SEM (cell line): ENCODE results near the gene ZDHHC11.

- PRO-cap, result no peak
Measured at GRCh38 chr5:53226-54257, 38.4 kb upstream of the PLEKHG4B start.

GRCh38 chr5:219415-219994, 1.4 kb downstream of the SDHA start:
- PRO-cap, result bidirectional peak, plus-strand start at chr5:219804, minus-strand start at chr5:219633

- PRO-cap, result no peak
Measured at GRCh38 chr5:220135-220406, 2.0 kb downstream of the SDHA start.

DNA sequence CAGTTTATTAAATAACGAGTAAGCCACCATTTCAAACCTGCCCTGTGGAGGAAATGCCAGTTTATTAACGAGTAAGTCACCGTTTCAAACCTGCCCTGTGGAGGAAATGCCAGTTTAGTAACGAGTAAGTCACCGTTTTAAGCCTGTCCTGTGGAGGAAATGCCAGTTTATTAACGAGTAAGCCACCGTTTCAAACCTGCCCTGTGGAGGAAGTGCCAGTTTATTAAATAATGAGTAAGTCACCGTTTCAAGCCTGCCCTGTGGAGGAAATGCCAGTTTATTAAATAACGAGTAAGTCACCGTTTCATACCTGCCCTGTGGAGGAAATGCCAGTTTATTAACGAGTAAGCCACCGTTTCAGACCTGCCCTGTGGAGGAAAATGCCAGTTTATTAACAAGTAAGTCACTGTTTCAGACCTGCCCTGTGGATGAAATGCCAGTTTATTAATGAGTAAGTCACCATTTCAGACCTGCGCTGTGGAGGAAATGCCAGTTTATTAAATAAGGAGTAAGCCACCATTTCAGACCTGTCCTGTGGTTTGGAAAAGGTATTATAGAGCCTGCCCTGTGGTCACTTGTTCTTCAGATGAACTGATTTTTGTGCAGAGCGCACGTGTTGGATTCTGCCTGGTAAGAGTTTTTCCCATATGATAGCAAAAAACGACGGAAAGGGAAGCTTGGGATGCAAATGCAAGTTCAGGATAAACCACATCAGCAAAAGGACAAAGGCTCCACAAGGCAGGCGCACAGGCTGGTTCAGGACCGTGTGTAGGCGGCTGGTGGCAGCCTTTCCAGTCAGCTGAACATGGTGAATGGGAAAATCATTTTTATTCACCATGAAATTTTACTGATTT, 18.8 kb upstream of the PDCD6 start:
- PRO-cap, result no peak

DNA sequence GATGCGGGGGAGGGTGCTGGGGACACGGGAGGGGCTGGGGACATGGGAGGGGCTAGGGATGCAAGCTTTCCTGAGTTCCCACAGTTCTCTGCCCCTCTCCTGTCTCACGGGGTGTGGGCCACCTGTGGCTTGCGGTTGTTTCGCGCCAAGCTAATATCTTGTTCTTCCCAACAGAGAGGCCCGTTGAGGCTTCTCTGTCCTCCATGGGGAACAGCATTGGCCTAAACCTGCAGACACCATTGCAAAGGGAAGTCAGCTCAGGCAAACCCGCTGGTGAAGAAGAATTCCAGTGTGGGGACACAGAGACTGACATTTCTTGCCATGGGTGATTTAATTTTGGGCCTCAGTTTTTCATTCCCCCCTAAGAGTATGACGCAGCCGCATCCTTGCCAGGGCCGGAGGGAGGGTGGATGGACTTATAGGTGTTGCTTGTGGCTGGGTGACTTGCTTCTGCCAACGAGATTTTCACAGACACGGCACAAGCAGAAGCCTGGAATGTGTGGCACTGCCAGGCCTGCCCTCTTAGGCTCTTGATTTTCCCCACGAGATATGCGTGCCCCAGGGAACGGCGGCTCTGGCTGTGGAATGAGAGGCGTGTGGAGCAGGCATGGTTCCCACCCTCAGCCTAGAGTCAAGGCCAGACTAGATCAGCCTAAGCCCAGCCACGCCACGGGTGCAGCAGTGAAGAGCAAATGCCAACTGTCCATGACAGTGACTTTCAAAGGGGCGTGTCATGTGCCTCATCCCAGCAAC, 7.6 kb downstream of the PDCD6 start:
- PRO-cap, result no peak

DNA sequence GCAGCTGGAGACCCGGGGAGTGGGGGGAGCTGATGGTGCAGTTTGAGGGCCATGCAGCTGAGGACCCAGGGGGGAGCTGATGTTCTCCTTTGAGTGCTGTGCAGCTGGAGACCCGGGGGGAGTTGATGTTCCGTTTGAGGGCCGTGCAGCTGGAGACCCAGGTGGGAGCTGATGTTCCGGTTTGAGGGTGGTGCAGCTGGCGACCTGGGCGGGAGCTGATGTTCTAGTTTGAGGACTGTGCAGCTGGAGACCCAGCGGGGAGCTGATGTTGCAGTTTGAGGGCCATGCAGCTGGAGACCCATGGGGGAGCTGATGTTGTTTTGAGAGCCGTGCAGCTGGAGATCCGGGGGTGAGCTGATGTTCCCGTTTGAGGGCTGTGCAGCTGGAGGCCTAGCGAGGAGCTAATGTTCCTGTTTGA, 14.6 kb downstream of the PDCD6 start:
- PRO-cap, result no peak

DNA sequence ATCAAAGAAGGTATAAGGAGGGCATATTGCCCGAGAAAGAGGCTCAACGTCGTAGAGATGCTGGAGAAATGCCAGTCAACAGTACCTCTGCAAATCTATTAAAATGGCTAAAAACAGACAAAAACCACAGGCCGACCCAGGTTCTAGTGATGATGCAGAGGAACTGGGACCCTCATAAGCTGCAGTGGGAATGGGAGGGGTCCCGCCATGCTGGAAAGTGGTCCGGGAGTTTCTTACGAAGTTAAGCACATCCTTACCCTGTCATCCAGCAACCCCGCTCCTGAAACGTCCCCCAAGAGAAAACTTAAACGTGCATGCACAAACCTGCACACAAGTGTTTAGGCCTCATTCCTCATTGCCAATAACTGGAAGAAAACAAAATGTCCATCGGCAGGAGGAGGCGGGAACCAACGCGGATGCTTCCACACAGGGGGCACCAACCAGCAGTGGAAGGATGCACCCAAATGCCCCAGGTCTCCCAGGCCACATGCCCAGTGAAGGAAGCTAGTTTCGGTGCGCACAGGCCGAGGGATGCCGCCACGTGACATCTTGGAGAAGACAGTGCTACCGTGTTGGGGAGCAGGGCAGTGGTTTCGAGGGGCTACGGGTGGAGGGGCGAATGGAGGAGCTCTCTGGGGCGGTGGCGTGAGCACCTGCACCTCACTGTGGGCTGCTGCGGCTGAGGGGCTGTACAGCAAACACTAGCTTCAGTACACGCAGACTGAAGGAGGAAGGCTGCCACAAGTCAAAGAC, 23.1 kb downstream of the PDCD6 start:
- PRO-cap, result no peak

GRCh38 chr5:343445-344471, 22.2 kb downstream of the AHRR start:
- PRO-cap, result no peak

DNA sequence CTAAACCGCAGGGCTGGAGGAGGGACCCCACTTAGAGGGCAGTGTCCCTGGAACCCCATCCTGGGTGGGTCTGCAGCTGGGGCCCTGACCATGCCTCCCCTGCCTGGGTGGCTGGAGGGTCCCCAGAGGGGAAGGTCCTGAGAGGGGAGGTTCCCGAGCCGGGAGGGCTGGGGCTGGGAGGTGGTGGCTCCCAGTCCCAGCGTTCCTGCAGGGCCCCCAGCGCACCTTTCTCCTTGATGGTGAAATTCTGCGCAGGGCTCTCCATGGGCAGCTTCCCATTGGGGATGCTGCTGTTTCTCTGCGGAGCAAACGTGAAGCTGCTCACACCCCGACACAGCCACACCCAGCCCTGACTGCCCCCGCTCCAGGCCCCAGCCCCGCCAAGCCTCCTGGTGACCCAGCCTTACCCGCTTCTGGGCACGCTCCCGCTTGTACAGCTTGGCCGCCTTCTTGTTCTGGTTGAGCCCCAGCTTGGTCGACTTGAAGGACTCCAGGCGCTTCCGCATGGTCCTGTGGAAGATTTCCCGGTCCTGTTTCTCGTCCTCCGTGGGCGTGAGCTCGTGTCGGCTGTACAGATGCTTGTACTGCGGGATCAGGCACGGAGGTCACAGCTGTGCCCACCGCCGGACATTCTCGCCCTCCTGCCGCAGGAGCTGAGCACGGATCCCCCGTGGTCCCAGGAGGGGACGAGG, 33.0 kb downstream of the EXOC3 start:
- PRO-cap, result no peak

- PRO-cap, result no peak
Measured at GRCh38 chr5:556804-557475, 32.7 kb upstream of the SLC9A3 start.

DNA sequence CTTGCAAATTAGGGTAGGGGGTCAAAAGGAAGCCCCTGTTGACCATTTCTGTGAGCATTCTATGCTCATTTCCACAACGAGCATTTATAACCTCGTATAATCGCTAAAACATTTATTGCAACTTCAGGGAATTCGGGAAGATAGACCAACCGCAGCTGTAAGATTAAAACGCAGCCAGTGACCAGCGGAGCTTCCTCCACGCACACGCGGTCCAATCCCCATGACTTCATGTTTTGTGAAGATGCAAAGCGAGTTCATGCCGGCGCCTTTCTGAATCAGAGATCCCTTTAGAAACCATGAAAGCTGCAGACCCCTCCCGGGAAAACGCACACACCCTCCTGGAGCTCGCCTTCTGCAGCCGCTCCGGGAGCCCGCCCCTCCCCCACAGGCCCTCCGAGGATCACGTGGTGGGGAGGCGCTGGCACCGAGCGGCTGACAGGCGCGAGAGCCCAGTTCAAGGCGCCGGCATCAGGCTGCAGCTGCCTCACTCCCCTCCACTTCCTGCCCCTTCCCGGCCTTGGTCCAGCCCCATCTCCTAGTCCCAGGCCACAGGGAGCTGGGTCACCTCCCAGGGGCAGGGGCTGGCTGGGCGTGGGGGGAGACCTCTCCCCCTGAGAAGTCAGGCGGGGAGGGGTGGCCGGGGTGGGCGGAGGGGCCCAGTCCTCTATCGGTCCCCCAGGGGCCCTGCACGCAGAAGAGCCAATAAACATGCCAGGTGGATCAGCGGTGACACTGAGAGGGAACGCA, 1.5 kb downstream of the ZDHHC11B start:
- PRO-cap, result no peak

DNA sequence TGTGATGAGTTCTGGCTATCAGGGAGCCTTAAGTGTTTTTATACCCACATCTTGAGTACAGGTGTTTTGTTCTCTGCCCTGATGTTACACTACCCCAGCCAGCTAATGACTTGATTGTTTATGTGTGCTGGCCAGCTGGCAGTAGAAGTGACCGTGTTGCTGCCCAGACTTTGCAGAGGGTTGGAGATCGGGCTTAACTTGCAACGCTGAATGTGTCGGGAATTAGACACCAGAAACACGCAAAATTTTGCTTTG, 16.9 kb upstream of the ZDHHC11B start:
- PRO-cap, result no peak

GRCh38 chr5:850486-851053, at the start of gene ZDHHC11:
Gene ZDHHC11, minus strand, starts transcription at chr5:850986.
- PRO-cap, result no peak

DNA sequence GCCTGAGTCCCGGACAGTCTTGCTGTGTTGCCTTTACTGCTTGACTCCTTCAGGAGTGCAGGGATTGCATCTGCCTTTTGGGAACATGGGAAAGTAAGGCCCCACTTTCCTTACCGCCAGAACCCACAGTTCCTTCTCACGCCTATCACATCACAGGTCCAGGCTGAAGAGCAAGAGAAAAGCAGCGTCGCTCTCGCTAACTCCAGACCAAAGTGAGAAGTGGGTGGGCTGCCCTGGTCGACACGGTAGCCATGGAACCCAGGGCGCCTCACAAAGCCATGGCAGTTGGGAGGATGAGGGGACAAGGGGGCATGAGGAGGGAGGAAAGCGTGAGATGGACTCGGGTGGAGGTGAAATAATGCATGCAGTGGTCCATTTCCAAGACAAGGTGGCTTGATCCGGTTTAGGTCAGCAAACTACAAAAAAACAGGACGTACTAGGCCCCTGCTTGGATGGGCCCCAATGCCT, 8.0 kb upstream of the ZDHHC11 start:
- PRO-cap, result no peak

DNA sequence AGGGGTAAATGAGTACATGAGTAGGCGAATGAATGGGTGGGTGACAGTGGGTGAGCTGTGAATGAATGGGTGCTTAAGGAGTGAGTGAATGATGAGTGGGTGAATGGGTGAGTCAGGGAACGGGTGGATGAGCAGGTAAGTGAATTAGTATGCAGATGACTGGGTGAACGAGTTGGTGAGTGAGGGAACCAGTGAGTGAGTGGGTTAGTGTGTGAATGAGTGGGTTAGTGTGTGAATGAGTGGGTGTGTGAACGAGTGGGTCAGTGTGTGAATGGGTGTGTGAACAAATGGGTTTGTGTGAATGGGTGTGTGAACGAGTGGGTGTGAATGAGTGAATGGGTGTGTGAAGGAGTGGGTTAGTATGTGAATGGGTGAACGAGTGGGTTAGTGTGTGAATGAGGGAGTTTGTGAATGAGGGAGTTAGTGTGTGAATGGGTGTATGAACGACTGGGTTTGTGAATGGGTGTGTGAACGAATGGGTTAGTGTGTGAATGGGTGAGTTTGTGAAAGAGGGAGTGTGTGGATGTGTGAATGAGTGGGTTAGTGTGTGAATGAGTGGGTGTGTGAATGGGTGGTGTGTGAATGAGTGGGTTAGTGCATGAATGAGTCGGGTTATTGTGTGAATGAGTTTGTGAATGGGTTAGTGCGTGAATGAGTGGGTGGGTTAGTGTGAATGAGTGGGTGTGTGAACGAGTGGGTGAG, 32.9 kb downstream of the NKD2 start:
- PRO-cap, result no peak

- PRO-cap, result no peak
Measured at GRCh38 chr5:1050628-1051204, 42.1 kb downstream of the NKD2 start.

DNA sequence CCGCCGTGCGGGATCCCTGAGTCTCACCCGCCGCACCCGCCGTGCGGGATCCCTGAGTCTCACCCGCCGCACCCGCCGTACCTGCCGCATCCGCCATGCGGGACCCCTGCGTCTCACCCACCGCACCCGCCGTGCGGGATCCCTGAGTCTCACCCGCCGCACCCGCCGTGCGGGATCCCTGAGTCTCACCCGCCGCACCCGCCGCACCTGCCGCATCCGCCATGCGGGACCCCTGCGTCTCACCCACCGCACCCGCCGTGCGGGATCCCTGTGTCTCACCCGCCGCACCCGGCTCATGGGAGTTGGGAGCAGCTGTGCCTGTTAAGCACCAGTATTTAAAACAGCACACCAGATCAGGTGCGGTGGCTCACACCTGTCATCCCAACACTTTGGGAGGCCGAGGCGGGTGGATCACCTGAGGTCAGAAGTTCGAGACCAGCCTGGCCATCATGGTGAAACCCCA, 50.5 kb downstream of the SLC12A7 start:
- PRO-cap, result no peak

GRCh38 chr5:1063839-1065130, 47.6 kb downstream of the SLC12A7 start:
- PRO-cap, result no peak

DNA sequence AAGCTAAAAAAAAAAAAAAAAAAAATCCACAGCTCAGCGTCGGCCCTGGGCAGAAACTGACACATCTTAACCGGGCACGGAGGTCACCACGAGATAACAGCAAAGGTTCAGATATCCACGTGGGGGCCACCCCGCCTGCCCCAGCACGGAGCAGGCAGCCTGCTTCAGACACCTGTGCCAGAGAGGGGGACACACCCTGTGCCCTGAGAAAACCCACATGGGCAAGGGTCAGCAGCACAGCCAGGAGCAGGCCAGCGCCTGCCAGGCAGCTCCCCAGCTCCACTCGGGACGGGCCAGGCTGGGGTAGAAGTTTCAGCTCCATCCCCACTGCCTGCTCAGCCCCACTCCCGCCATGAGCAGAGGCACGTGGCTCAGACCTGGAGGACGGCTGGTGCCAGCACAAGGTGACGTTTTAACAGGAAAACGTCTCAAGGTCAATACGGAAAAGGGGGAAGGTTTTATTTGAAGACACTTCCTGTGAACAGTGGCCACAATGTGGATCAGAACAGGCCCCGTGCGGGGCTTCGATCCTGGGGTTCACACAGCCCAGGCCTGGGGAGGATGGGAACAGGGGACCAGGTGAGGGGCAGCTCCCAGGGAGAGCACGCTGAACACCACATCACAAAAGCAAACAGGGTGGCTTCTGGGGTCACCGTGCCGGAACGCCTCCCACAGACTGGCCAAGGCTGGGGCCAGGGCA, 22.1 kb downstream of the SLC12A7 start:
- PRO-cap, result no peak

- PRO-cap, result no peak
Measured at GRCh38 chr5:1122557-1122884, 10.7 kb upstream of the SLC12A7 start.